Cardiac fibroblast (primary cell): Measurements from ENCODE around the genes PNLIPRP3 and KCNK18.

- RRBS = no CpG with 5 or more reads among the region's 4 CpGs
Measured at GRCh38 chr10:114485830-114486171, 81.5 kb upstream of the AFAP1L2 start.

DNA sequence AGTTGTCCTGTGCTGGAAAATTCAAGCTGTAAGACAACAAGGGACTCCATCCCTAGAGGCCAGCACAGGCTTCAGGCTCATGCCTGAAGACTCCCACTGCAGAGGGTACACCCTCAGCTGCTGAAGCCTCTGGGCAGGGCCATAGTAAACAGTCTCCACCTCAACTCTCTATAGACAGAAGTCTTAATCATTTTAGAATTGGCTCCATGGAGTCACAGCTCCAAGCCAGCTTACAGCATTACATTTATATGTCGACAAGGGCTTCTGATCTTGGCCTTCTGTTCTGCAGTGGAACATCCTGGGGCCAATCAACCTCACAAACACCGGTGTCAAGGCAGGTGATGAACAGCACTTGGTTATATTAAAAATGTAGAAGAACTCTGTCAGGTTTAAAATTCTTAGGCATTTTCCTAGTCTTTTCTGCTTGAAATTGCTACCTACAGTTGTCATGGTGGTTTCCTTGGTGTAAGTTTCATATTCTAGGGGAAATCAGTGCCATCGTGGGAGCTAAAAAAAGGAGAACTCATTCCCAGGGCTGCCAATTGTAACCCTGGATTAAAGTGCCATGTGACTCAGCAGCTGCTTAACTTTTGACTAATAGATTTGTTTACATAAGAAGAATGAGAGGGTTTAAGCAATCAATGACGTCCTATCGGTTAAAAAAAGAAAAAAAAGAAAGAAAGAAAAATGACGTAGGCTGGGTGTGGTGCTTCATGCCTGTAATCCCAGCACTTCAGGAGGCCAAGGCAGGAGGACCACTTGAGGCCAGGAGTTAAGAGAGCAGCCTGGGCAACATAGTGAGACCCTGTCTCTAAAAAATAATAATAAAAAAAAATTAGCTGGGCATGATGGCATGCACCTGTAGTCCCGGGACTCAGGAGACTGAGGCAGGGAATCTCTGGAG lies 115.9 kb upstream of the AFAP1L2 start:
- RRBS = no CpG with 5 or more reads among the region's 7 CpGs

DNA sequence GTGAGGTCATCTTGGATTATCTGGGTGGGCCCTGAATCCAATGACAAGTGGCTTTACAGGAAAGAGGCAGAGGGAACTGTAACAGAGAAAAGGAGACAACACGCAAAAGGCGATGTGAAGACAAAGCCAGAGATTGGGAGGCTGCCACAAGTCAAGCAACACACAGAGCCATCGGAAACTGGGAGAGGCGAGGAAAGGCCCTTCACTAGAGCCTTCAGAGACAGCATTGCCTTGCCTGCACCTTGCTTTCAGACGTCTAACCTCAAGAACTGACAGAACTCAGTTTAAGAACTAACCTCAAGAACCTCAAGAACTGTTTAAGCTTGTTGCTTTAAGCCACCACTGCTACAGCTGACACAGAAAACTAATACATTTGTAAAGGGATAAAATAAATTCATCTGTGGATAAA lies 117.1 kb downstream of the ABLIM1 start:
- RRBS = no CpG with 5 or more reads among the region's 5 CpGs

GRCh38 chr10:114552086-114552671 lies 105.9 kb downstream of the ABLIM1 start:
- RRBS = no CpG with 5 or more reads among the region's 7 CpGs

- RRBS = no CpG with 5 or more reads among the region's 6 CpGs
Measured at GRCh38 chr10:114573390-114573756, 84.7 kb downstream of the ABLIM1 start.

DNA sequence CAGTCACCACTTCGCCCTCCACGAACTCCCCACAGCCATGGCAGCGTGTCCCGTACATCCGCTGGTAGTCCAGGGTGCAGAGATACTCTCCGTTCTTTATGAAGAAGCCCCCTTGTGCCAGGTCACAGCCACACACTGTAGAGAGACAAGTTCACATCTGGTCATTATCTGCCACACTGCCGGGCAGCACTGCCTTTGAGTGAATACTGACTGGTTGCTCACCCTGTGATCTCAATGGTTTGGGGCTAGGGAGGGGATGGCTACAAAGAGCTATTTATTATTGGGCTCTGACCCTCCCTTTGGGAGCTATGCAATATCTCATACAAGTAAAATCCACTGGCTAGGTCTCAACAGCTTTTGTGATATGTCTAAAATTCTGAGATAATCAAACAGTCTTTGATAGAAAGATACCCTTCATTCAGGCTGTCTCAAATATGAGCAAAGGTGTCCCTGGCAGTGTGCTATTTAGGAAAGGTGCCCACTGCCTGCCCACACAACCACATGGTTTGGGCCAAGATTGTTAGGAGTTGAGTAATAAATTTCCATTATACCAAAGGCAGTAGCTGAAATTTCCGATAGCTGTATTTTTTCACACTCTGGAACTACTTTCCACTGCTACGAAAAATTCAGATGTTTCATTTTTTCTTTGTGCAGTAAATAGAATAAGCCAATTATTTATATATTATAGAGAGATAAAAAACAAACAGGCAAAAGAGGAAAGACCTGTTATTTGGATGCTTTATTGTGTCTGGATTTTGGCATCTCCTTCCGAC lies 82.4 kb downstream of the ABLIM1 start:
- RRBS = no CpG with 5 or more reads among the region's 10 CpGs

DNA sequence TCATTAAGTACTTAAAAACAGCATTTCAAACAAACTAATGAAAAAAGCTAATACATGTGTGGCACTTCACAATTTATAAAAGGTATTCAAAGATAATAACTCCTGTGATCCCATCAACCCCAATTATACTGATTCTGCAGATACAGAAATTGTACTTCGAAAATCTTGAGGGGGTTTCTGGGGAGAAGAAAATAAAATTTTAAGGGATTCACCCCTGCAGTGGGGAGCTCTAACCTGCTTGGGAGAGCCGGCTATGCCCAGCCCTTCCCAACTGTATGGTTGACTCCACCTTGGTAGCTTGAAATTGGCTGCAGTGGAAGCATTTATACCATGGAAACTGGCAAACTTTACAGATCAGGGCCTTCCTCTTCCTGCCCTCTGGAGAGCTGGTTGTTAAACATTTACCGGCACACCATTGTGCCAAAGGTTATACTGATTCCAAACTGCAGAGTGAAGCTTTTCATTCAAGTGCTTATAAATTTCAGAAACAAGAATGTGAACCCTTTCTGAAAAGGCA lies 44.9 kb downstream of the ABLIM1 start:
- RRBS = no CpG with 5 or more reads among the region's 3 CpGs

DNA sequence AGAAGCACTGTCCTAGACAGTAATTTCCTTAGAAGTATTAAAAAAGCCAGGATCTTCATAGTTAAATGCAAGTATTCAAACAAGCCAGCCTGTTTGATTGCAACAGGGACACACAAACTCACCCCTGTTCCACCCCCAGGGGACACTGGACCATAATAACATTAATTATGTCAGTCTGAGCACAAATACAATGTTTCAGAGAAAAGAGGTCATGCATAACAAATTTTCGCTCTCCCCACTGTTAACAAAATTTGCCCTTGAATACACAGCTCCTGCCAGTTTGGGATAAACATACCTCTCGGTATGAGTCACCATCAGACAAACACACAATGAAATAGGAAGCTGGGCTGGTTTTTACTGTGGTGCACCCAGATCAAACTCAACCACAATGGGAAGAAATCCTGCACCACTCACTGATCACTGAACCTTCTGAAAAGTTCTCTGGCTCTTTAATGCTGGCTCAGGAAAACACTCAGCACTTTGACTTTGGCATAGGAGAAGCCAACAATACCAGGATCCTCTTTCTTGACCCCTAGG lies 34.2 kb downstream of the ABLIM1 start:
- RRBS = no CpG with 5 or more reads among the region's 2 CpGs

DNA sequence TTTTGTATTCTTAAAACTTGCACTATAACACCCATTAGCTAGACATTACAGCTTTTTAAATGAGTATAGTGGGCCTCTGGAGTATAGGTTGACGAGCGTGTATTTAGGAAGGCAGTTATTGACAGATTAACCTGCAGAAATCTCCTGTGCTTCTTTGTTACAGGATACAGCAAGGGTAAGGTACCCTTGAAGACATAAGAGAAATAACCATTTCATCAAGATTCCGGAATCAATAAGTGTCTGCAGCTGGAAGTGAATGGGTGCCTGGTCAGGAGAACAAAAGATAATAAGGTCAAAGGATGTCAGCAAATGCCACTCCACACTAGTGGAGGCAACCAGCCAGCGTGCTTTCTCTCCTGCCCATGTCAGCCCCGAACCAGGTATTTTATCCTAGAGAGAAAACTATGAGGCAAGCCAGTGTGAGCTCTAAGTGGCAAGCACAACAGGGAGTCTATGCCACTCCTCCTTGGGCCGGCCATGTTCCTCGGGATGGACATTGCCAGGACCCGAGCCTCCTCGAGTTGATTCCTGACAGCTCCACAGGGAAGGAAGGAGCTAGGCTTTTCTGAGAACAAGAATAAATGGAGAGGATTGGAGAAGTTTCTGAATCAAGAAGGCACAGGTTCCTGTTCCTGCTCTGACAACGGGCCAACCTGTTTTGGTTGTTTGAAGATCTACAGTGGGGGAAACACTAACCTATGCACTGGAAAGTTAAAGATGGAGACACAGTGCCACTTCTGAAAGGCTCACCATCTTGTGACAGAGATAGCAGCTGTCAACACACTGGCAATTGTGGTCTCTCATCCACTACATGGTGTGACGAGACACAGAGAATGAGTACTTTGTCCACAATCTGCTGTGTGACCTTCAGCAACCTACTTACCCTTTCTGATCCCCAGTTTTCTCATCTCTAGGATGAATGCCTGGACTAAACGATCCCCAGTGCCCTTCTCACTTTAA lies 29.0 kb downstream of the ABLIM1 start:
- RRBS = no CpG with 5 or more reads among the region's 12 CpGs

GRCh38 chr10:114661091-114661948 lies 3.2 kb upstream of the ABLIM1 start:
- RRBS = no CpG with 5 or more reads among the region's 8 CpGs

GRCh38 chr10:114748514-114749475 lies 72.8 kb upstream of the FHIP2A start:
- RRBS = no CpG with 5 or more reads among the region's 7 CpGs

- RRBS = no CpG with 5 or more reads among the region's 2 CpGs
Measured at GRCh38 chr10:114779689-114780171, 41.9 kb upstream of the FHIP2A start.

DNA sequence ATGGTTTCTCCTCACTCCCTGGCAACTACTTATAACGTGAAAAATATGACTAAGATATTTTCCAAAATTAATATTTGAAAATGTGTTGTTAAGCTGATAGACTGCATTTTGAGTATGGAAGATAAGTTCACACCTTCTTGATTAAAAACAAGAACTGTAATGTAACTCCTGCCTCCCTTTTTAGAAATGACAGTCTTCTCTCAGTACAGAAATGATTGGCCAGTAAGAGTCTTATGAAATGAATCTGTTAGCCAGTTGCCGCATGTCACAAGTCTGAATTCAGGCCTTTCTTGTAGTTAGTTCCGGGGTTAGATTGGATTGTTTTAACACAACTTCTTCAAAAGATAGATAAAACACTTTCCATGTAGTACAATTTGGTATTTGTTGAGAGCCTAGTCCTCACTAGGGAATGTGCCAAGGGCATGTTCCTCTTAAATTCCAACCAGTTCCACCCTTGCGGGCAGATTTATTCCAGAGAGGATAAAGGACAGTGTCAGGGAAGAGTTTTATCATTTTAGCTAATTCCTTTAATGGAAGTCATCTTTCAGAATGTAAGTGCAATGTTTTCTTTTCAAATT lies 3.9 kb downstream of the FHIP2A start:
- RRBS = no CpG with 5 or more reads among the region's 4 CpGs

DNA sequence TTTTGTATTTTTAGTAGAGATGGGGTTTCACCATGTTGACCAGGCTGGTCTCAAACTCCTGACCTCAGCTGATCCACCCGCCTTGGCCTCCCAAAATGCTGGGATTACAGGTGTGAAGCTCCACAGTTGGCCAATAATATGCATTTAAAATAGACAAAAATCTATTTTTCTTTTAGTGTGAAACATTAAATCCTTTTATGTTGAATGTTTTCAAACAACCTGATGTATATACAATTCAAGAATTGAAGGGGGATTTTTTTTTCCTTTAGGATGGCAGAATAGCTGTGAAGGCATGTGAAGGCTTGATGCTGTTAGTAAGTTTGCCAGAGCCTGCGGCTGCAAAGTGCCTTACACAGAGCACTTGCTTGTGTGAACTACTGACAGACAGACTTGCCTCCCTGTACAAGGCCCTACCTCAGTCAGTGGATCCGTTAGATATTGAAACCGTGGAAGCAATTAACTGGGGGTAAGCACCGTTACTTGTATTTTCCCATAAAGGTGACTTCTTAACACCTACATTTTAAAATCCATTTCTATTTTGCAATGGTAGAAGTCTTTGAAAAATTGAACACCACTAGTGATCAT lies 22.0 kb downstream of the FHIP2A start:
- RRBS = no CpG with 5 or more reads among the region's 5 CpGs

DNA sequence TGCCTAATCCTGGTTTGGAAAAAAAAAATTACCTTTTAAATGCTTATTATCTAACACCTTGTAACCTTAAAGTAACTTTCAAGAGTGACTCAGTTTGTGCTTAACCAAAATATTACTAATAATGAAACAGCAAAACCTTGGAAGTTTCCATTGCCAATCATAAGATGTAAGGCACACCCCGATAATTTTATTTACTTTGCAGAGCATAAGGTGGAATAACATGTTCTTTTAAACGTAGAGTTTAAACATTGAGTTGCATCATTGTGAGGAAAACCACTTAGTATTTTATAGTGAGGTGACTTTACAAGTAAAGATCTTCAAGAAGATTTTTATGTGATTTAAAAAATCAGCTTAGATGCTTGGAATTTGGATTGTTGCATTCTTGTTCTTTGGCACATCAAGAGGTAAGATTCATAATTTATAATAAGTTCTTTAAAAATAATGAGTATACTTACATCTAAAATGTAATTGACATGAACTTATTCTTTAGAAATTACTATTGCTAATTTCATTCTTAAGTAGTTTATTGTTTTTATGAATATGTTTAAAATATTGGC lies at the start of gene PNLIPRP3:
Gene PNLIPRP3, plus strand, starts transcription at position 190 of the 557 bp plus-strand sequence.
- RRBS = no CpG with 5 or more reads among the region's 2 CpGs

- RRBS = no CpG with 5 or more reads among the region's 3 CpGs
Measured at GRCh38 chr10:116546088-116546423, 325 bp downstream of the PNLIP start.

DNA sequence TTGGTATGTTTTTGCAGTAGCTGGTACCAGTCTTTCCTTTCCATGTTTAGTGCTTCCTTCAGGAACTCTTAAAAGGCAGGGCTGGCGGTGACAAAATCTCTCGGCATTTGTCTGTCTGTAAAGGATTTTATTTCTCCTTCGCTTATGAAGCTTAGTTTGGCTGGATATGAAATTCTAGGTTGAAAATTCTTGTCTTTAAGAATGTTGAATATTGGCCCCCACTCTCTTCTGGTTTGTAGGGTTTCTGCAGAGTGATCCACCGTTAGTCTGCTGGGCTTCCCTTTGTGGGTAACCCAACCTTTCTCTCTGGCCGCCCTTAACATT lies 67.8 kb downstream of the SHTN1 start:
- RRBS = no CpG with 5 or more reads among the region's 5 CpGs

DNA sequence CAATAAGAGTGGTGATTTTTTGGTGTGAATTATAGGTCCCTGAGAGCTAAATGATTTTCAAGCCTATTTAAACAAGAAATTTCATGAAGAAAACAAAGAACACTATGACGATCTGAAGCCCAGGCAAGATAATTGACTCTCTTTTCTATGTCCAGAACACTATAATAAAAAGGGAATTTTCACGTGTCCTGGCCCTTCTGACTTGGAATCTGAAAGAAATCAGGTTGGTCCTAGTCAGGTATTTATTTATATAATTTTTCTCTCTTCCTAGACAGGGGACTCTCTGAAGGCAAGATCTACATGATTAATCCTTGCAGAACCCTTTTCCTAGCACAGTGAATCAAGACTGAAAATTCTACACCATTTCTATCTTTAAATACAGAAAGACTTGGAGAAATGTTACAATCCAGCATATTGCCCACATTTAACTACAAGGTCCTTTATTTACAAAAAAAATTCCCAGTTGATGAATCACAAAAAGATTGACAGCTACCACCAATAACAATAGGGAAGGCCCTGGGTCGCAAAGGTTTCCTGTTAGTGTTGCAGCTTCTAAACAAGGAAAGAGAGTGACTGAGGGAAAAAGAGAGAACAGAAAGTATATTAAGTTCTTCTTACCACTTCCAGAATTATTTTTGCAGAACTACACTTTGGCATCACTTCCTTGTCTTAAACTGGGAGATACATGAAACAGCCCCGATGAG lies 57.3 kb downstream of the SHTN1 start:
- RRBS = no CpG with 5 or more reads among the region's 4 CpGs

DNA sequence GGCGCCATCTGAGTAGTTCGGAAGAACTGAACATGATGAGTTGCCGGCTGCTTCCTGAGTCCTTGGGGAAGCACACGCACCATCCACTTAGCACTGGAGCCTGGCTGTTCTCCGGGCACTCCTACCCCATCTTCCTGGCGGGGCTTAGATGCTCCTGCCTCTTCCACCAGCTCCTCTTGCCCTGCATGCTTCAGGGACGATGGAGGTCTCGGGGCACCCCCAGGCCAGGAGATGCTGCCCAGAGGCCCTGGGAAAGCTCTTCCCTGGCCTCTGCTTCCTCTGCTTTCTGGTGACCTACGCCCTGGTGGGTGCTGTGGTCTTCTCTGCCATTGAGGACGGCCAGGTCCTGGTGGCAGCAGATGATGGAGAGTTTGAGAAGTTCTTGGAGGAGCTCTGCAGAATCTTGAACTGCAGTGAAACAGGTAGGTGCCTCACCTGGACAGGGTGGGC lies at the start of gene KCNK18:
Gene KCNK18, plus strand, starts transcription at position 200 of the 450 bp plus-strand sequence.
- RRBS = 78% methylated on average over 3 of the region's 10 CpGs